H7 (cell line): Measurements from ENCODE around the genes NUP214 and POMT1.

- RAMPAGE, long total RNA = no peak
Measured at GRCh38 chr9:130499394-130499654, 54.6 kb downstream of the ASS1 start.

DNA sequence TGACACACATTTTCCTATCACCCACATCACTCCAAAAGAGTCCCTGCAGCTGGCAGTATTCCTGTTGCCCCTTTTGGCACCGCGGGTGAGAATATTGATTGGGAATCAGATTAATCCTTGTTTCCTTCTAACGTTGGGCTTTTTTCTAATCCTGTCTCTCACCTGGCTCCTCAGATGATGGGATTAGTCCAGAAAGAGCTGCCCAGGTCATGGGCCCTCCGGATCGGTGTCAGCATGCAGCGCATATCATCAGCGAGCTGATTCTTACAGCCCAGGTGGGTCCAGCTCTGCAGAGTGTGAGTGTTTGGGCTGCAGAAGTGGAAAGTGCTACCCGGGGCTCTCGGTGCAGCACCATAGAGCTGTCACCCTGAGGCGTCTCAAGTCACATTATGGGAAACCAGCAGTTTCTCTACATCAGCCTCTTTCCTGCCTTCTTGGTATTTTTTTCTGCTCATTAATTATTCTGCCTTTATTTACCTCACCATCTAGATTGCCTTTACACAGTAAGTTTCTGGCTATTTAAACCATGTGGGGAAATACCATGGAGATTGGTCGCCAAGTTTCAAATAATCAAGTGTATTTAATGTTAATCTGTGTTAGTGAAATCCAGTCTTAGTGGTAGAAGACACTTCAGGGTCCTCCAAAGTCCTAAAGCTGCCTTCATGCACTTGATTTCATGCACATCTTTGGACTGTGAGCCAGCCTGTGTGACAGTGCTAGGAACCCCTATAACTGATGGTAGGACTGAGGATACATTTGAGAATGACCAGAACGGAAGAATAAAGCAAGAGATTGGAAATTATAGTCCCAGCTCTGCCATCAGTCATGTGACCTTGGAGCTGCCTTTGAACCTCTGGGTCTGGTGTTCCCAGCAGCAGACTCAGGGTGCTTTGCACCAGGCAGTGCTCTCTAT lies 40.7 kb upstream of the PRDM12 start:
- RAMPAGE, long total RNA = no peak

GRCh38 chr9:130690222-130690625 lies 3.4 kb upstream of the EXOSC2 start:
- RAMPAGE, long total RNA = no peak

GRCh38 chr9:130896491-130896737 lies 198 bp downstream of the QRFP start:
- RAMPAGE, long total RNA = no peak

DNA sequence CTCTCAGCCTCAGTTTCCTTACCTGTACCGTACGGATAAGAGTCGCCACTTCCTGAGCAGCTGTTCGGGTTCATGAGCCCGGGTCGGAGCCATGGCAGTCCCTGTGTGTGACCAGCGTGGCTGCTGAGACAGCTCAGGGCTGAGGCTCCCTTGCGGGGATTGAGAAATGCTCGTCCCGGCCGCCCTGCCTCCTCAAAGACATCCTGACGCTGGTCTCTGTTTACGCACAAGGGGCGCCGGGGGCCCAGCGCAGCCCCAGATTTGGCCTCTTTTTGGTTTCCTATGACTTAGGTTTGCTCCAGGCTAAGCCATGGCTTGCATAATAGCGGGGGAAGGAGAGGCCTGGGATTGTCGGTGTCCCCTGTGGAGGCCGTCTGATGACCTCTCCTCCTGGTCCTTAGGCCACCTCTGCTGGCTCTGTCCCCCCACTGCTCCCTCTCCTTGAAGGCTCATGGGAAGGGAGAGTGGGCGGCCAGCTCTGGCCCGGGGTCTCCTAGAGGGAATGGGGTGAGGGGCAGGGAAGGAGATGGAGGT lies 3.4 kb downstream of the LAMC3 start:
- RAMPAGE, long total RNA = no peak

DNA sequence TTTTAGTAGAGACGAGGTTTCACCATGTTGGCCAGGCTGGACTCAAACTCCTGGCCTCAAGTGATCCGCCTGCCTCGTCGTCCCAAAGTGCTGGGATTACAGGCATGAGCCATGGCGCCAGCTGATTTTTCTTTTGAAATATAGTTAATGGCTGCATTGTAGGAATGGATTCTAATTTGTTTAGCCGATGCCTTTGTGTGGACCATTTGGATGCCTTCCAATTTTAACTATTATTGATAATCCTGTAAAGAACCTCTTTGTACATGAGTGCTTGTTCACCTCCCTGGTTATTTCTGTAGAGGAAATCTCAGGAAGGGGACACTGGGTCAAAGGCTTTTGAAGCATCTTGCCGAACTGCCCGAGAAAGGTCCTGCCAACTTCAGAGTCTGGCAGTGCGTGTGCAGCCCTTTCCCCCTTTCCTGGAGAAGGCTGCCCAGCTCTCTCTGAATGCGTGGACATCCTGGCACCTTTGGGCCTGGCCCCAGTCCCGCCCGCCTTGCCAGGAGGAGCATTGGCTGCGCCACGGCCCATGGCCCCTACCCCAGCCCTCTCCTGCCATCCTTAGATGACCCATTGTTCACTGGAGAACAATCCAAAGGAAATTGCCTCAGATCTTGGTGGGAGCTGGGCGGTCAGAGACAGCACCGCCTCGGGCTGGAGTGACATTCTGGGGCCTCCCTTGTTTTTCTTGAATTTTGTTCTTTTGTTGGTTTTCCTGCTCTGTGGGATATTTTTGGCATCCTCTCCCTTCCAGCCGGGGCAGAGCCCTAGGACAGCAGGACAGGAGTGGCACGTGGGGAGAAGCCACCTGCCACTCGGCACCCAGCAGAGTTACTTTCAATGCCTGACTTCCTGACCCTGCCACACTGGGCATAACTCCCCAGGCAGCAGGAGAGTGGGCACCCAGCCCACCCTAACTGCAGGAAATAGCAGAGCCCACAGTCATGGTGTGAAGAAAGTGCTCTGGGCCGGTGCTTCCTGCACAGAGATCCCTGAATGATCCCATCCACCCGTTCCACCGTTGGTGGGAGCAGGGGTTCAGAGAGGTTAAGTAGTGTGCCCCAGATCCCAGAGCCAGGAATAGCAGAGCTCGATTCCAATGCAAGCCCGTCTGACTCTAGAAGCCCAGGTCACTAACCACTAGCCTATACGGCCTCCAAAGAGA lies 8.6 kb upstream of the NUP214 start:
- RAMPAGE, long total RNA = no peak

- RAMPAGE, long total RNA = start-site peak on the plus strand at chr9:131125606-131125637, 19 reads
Measured at GRCh38 chr9:131125081-131125747, at the start of gene NUP214. Gene NUP214, plus strand, starts transcription at chr9:131125586.

GRCh38 chr9:131238985-131239876 lies 37.1 kb downstream of the FAM78A start:
- RAMPAGE, long total RNA = no peak

- RAMPAGE, long total RNA = no peak
Measured at GRCh38 chr9:131255060-131255518, 21.2 kb downstream of the FAM78A start.

DNA sequence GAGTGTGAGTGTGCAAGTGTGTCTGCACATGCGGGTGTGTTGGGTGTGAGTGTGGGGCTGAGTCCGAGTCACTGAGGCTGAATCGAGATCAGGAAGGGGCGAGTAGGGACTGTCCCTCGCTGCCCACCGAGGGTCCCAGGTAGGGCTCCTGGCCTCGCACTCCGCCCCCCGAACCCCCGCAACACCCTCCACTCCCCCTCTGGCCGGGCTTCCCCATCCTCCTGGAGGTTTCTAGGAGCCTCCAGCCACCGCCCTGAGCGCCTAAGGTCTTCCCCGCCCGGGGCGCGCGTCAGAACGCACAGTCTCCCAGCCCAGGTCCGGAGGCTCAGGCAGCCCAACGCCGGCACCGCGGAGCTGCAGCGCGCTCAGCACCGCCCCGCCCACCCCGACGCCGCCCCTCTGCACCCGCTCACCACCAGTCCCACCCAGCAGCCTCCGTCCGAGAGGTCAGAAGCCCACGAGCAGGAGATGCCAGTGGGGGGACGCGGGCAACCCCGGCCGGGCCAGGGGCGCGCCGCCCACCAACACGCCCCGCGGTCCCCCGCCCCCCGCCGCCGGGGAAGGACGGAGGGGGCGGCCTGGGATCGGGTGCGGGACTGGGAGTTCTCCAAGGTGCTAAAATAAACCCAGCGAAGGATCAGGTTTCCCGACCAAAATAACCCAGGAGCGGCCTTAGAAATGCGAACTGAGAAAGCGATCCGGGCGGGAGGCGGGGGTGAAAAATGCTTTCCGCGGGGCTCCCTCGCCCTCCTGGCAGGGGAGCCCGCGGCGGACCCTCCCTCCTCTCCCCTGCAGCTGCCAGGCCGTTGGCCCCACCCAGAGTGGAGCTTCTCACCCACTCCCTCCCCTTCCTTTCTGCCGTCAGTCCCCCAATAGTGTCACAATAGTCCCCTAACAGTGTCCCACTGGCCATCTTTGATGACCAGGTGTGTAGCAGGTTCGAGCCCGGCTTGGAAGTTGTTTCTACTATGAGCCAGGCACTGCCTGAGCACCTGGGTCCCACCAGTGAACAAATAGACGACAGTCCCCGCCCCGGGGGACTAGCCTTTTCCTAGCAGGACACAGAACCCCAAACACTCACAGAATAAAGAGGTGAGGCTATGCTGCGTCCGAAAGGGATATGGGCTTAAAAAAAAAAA lies 6.6 kb upstream of the FAM78A start:
- RAMPAGE, long total RNA = no peak

DNA sequence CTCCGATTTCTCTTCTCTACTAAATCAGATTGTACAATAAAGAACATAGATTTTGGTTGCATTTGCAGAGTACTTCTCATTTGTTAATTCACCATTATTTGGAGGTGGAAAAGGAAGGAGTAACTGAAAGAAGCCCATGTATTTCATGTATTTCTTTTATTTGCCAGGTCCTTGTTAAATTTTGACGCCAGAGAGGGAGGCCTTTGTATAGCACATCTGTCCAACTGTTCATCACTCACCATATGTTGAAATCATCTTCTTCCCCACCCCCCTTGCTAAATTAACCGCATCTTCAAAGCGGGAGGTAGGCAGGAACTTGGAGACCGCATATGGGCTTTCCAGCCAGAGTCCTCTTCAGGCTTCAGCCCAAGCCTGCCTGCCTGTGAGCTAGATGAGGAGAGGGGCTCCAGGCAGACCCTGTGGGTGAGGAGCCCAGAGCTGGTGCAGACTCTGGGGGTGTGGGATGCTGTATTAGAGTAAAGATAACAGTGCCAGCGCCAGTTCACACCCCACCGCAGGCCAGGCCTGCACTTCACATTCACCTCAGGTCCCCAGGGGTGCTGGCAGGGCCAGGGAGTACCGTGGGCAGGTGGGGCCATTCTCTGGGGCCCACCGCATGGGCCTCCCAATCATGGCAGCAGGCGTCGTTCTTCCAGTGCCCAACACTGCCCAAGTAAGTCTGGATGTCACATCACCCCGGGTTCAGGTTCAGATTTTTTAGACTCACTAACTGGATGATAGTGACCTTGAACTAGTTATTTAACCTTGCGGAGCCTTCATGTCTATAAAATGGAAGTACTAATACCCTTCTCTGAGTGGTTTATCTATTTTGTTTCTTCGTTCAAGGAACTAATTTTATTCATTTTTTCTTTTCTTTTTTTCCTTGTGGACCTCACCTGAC lies 16.2 kb downstream of the PRRC2B start:
- RAMPAGE, long total RNA = no peak

DNA sequence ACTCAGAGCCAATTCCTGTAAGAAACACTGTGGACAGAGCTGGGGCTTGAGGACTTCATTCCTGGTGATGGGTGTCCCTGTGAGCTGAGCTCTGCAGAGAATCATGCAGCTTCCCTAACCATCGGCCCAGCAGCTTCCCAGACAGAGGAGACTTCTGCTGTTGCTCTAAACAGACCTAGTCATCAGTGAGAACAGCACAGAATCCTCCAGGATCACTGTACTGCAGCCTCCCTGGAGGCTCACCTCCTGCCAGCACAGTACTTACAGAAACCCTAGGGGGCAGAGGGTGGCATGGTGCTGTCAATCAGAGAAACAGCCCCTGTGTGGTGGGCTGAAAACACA lies 39.2 kb downstream of the PRRC2B start:
- RAMPAGE, long total RNA = no peak

DNA sequence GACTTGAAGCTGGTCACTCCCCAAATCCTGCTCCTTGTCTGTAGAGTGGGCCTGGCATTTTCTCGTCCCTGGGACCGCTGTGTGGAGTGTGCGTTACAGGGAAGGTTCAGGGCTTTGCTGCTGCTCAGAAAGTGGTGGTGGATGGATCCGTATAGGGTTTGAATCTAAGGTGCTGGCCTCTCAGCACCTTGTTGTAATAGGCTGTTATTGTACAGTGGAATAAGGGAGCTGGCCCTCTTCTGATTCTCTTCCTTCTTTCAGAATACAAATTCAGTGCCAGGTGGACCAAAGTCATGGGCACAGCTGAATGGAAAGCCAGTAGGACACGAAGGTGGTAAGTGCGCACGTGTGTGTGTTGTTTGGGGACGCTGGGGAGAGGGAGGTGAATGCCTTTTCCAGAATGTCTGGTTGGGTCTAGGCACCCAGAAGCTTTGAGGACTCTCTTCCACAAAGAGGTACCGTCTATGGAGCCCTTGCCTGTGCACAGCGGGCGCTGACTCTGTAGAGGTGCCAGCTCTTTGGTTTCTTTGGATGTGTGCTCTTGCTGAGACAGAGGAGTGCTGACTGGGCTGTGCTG lies 44.9 kb downstream of the PRRC2B start:
- RAMPAGE, long total RNA = no peak

- RAMPAGE, long total RNA = no peak
Measured at GRCh38 chr9:131446885-131447527, 53.1 kb downstream of the PRRC2B start.

DNA sequence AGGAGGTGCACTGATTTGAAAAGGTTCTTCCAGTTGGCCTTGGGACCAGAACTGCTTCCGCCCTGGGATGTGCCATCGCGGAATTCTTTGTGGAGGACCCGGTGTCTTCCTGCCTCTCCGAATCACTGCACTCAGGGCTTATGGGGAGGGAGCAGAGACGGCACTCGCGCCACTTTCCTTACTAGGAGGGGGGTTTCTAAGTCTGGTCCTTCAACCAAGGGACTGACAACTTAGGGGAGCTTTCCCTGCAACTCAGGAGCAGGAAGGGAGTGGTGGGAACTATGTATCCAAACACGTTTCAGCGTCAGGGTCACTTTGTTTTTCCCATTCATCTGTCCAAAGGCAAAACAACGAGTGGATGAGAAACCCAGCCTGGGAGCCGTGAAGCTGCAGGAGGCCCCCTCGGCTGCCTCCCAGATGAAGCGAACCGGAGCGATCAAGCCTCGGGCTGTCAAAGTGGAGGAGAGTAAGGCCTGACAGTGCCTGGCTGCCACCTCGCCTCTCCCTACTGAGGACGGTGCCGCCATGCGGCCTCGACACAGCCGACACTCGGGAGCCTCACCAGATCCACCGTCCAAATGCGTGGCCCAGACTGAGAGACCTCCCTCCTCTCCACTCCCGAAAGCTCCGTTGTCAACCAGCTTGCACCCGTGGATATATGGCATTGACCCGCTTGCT lies 7.2 kb upstream of the POMT1 start:
- RAMPAGE, long total RNA = no peak

- RAMPAGE, long total RNA = start-site peak on the plus strand at chr9:131502914-131502956, 45 reads
Measured at GRCh38 chr9:131502495-131503741, at the start of gene POMT1. Gene POMT1, plus strand, starts transcription at chr9:131502918.

- RAMPAGE, long total RNA = no peak
Measured at GRCh38 chr9:131610100-131610783, 64.9 kb downstream of the PRRT1B start.

DNA sequence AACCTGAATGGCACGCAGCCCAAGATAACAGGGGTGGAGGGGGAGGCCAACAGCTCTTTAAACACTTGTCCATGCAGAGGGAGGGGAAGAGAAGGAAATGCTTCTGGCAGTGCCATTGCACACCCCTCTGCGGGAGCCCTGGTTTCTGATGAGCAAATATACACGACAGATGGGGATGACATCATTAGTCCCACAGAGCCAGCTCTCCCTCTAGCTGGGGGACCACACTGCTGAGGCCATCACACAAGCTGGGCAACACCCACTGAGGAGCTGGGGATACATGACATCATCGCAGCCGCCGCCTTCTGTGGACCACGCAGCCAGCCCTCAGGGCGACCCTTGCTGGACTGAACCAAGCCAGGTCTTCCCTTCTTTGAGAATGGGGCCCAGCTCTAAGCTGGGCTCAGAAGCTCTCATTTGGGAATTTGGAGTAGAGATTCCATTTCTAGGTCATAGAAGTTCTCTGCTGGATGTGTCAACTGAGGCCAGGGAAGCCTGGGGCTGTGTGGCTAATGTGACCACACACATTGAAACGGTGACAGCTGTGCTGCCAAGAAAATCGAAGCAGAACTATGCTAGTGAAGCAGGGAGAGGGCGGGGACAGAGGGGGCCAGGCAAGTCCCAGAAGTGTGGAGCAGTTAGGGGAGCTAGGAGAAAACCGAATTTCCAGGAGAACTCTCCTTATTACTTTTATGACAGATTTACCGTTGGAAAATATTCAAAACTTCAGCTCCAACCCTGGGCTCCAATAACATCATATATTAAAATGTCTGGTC lies 79.5 kb downstream of the PRRT1B start:
- RAMPAGE, long total RNA = no peak

DNA sequence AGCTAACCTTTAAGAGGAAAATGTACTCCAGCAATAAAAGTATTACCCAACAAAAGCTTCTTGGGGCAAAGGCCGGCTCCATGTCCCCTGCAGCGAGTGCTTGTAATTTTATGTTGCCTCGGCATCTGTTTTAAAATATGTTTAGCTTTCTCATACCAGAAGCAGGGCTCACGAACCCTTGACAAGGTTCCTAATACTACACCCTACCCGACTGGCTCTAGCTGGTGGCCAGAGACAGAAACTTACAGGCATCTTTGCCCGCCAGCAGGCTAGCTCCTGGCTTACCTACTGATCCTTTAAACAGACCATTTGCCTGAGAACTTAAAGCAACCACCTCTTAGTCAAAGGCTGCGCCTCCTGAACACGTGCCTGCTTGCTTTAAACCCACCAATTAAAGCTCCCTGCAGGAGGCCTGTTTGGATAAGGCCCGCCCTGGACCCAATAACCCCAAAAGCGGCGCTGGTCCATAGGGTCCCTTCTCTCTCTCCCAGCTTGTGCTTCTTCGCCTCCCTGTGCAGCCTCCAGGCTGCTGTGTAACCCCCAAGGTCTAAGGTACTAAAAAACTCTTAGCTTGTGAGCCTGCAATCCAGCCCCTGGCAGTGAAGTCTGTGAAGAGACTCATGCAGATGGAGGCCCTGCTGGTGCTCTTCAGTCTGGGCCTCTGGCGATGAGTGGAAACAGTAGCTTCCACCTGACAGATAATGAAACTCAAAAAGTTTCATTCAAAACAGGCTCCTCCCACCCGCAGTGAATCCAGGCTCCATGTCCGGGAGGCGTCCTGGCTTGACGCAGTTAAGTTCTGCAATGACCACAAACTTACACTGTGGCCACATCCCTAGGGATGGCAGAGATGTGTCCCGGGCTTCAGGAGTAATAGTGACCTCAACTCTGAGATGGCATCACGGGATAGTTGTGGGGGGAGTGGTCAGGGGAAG lies 97.1 kb downstream of the PRRT1B start:
- RAMPAGE, long total RNA = no peak

DNA sequence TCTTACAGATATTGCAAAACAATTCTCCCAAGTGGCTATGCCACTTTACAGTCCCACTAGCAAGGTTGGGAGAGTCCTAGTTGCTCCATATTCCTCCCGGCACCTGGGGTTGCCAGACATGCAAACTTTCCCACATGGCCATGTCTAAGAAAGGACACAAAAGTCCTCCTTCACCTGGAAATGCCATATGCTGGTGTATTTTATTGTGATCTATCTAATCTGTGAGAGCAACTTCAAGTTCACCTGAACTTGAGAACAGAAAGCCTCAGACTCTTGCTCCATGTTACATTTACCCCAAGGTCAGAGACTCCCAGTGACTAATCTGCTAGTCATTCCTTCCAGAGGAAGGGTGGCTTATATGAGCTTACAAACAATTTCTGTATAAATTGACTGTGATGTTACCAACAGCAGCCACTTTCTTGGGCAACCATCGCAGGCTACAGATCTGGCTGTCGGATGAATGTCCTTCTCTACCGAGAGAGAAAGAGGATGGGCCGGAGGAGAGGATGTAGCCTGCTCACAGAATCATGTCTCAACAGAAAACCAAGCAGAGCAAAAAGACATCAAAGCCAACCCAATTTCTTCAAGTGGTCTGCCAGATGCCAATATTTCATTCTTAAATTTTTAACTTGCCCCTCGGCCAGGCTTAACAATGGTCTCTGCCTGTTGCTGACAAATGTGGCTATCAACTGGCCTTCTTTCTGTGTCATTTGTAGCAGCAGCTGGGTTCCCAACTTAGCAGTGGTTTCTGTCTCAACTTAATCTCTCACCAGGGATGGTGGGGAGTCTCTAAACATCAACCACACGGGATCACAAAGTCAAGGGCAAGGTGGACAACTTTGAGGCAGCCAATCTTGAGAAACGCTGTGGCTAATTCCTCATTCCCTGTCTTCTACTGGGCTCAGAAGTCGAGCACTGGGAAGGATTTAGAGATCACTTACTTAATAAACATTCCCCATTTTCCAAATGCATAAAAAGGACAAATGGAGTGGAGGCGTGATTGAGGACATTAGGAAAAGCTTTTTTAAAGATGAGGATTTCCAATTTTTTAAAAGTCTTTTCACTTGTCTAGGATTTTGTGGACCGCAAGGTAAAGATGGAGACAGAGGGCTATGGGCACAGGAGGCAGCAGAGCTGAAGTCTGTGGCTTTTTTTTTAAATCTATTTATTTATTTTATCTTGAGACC lies 81.3 kb downstream of the RAPGEF1 start:
- RAMPAGE, long total RNA = no peak